Thoracic aorta endothelial cell (primary cell): ENCODE measurements around a stretch of chr22.

- CAGE, long polyA plus RNA: no peak
Observed at GRCh38 chr22:23538677-23539064, 41.4 kb downstream of the IGLL1 start.

DNA sequence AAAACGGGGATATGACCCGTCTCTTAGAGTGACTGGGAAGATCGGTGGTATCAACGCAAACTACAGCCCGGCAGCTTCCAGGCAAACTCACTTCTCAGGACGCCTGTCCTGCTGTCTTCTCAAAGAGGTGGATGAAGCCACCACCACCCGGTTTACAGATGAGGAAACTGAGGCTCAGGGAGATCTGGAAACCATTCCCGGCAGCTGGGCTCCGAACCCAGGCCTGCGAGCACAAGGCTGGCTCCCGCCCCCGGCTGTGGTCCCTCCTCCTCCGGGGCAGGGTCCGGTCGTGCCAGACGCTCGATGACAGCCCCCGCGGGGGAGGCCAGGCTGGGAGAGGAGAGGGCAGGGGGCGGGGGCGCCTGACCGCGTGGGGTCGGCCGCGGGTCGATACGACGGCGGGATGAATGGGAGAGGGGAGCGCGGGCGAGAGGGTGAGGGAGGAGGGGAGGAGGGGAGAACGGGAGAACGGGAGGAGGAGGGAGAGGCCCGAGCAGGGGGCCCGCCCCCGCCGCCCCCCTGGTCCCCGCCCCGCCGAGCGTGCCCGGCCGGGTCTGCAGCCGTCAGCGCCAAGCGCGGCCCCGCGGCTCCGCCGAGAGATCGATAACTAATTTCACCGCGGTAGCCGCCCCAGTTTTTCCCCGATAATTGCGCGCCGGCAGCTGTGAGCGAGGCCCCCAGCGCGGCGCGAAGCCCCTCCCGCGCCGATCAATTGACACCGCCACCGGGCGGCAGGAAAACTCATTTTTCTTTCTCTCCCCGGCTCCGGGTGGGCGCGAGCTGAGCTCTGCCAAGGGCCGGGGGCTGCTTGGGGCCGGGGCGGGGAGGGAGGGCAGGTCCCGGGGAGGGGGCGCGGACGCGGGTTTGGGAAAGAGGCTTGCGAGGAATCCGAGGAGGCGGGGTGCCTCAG lies 13.9 kb downstream of the IGLL1 start:
- CAGE, long polyA plus RNA: no peak

DNA sequence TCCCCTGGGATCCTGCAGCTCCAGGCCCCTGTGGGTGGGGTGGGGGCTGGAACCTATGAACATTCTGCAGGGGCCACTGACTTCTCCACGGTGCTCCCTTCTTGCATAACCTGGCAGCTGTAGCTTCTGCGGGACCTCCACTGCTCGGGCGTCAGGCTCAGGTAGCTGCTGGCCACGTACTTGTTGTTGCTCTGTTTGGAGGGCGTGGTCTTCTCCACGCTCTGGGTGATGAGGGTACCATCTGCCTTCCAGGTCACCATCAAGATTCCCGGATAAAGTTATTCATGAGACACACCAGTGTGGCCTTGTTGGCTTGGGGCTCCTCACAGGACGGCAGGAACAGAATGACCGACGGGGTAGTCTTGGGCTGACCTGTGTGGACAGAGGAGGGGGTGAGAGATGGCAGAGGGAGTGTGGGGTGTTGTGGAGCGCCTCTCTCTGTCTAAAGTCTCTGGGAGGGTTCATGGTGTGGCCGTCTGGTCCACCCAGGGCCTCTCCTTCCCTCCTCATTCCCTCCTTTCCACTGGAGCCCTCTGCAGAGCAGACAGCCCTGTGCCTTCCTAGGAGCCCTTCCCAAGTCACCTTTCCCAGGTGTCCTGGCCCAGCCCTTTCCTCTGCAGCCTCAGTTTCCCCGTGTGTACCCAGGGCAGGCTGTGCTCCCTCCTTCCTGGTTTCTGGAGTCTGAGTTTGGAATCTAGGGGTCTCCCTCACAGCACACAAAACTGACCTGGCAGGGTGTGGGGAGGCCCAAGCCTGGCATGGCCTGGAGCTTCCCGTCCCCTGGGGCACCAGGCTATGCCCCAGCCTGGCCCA lies 6.7 kb upstream of the DRICH1 start:
- CAGE, long polyA plus RNA: no peak

DNA sequence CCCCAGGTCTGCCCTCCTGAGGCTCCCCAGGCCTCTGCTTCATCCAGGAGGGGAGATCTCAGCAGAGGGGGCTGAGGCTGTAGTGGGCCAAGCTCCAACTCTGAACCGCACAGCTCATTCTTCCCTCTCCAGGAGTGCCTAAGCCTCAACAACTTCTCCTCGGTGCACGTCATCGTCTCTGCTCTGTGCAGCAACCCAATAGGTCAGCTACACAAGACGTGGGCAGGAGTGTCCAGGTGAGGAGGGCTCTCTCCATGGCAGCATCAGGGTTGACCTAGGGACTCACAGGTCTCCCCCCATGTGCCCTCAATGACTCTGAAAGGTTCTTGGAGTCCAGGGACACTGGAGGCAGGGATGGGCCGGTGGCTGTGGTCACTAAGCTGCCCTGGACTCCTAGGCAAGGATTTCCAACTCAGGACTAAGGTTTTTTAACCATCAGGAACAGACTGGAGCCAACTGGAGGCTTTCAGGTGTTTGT lies 3.4 kb downstream of the RGL4 start:
- CAGE, long polyA plus RNA: no peak

GRCh38 chr22:23742790-23743444 lies 8.0 kb downstream of the ZNF70 start:
- CAGE, long polyA plus RNA: no peak

DNA sequence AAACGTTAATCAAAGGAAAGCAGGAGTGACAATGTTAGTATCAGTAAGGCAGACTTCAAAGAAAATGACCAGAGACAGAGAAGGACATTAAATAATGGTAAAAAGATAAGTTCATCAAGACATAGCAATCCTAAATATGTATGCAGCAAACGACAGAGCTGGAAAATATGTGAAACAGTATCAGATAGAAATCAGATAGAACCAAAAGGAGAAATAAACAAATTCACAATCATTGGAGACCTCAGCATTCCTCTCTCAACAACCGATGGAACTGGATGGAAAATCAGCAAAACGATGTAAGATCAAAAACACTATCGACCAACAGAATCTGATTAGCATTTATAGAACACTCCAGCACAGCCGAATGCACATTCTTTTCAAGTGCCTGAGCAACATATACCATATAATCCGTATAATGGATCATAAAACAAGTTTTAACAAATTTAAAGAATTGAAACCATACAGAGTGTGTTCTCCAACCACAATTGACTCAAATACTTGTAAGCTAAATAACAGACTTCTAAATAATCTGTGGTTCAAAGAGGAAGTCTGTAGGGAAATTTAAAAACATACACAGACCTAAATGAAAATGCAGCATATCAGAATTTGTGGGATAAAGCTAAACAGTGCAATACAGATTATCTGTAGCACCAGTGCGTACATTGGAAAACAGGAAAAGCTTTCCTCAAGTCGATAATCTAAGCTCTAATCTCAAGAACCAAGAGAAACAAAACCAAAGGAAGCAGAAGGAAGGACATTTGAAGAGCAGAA lies 24.5 kb downstream of the SMARCB1 start:
- CAGE, long polyA plus RNA: no peak

GRCh38 chr22:23837427-23837844 lies 1.4 kb downstream of the DERL3 start:
- CAGE, long polyA plus RNA: no peak

DNA sequence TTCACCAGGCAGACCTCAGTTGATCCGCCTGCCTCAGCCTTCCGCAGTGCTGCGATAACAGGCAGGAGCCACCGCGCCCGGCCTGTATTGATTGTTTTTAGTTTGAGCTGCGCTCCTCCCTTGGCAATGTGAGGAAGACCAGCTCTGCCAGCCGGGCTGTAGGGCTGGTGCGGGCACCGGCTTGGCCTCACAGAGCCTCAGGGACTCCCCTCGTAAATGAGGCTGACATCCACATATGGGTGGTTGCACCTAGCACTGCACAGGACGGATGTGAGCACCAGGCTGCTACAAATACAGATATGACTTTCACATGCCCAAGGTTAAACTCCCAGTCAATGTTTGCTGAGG lies 7.5 kb upstream of the SLC2A11 start:
- CAGE, long polyA plus RNA: no peak

DNA sequence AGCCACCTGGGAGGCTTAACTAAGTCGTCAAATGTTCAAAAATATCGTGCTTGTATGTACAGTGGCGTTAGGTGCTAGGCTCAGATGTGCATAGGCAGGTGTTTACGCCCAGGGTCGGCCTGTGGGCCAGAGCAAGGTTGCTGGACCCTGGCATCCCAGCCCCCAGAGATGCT lies 316 bp downstream of the SLC2A11 start:
- CAGE, long polyA plus RNA: no peak

DNA sequence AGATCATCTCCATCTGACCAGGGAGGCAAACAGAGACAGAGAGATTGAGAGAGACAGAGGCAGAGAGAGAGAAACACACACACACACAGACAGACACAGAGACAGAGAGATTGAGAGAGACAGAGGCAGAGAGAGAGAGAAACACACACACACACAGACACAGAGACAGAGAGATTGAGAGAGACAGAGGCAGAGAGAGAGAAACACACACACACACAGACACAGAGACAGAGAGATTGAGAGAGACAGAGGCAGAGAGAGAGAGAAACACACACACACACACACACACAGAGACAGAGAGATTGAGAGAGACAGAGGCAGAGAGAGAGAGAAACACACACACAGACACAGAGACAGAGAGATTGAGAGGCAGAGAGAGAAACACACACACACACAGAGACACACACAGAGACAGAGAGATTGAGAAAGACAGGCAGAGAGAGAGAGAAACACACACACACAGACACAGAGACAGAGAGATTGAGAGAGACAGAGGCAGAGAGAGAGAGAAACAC lies 12.4 kb upstream of the MIF start:
- CAGE, long polyA plus RNA: no peak

- CAGE, long polyA plus RNA: no peak
Observed at GRCh38 chr22:24157844-24158484, 23.3 kb upstream of the SUSD2 start.

- CAGE, long polyA plus RNA: no peak
Observed at GRCh38 chr22:24247311-24248203, 2.7 kb upstream of the GGT5 start.

- CAGE, long polyA plus RNA: no peak
Observed at GRCh38 chr22:24264036-24264855, 6.4 kb upstream of the SPECC1L start.

DNA sequence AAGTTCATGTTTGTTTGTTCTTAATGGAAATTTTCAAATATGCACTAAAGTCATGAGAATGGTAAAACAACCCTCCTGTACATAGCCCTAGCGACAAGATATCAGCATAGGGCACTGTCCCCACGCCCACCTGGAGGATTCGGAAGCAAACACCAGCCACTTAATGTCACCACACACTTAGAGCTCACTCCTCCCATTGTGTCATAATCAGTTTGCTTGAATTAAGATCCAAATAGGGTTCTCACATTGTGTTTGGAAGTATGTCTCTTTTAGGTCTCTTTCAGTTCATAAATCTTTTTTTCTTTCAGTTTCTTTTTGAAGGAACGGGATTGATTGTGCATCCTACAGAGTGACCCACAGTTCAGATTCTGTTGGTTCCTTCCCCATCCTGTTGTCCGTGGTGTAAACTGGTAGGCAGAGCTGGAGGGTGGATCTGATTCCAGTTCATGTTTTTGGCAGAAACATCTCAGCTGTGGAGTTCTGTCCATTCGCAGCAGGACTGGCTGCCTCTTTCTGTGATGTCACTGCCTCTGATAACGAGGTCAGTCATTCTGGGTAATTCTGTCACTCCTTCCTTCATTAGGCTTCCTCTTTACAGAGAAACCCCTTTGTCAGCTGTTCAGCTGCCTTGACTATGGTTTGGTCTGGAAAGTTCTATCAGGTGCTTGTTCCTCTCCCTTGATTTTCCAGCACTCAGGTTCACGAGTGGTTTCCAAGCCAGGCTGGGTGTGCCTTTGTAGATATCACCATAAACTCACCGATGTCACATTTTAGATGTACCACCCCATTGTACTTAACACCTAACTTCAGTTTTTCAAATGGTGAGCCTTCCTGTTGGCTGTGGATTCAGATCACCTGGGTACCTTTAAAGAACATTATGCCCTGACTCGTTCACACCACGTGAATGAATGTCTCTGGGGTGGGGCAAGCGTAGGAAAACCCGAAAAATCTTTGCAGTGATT lies 26.2 kb upstream of the ADORA2A start:
- CAGE, long polyA plus RNA: no peak

- CAGE, long polyA plus RNA: no peak
Observed at GRCh38 chr22:24420594-24420958, 6.8 kb upstream of the ADORA2A start.

DNA sequence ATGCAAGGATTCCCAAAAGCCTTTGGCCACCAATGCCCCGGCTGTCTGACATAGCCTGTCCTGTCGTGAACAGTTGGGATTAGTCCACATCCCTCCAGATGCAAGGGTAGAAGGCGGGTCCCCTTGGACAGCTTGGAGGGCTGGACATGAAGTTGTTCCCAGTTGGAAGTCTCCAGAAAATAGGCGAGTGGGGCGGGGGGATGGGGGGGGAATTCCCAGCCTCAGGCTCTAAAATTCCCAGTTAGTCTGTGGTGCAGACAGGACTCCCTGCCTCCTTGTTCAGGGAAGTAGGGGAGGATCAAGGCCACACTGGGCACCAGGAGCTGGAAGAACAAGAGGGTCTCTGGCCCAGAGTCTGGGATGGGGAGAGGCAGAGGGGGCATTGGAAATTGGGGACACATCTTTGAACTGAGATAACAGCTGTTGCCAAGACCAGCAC lies 5.2 kb upstream of the ADORA2A start:
- CAGE, long polyA plus RNA: no peak

DNA sequence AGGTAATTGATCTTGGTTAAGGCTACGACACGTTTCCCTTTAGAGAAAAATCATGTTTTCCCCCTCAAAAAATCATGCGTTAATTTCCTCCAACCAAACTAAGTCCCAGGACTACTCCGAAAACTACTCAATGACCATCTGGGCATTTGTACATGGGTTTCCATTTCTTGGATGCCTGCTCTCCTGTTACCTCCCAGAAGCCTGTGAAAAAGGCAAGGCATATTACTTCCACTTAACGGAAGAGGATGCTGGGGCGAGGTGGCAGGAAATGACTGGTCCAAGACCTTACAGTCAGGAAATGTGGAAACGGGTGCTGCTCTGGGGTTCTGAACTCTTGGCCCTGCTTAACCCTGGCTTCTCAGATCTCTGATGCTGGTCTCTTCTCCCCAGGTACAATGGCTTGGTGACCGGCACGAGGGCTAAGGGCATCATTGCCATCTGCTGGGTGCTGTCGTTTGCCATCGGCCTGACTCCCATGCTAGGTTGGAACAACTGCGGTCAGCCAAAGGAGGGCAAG lies 12.9 kb downstream of the ADORA2A start:
- CAGE, long polyA plus RNA: no peak

- CAGE, long polyA plus RNA: no peak
Observed at GRCh38 chr22:24482340-24483097, 12.6 kb upstream of the UPB1 start.

DNA sequence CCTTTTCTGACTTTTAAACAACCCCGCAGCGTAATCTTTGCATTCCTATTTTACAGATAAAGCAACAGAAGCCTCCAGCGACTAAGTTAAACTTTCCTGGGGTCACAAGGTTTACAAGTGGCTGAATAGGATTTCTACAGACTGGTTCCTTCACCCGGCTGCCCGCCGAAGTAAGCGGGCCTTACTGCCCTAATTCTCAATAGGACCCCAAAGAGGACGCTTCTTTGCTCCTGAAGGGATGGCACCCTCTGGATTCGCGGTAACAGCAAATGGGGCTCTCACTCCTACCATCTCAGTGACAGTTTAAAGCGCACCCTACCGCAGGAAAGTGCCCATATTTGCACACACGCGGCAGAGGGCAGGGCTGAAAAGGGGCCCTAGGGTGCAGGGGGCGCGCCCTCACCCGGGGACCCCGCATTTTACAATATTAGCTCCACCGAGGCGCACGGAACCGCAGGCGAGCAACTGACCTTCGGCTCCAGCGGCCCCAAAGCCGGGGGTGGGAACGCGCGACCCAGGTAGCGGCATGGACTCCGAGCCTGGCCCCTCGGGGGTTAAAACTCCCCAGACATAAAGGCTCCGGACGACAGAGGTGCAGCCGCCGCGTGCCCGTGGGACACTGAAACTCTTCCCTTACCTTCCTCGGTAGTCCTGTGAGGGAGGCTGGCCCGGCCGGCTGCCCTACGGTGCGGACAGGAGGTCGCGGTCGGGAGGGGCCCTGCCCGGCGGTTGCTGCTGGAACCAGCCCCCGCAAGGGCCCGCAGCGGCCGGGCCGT lies 891 bp upstream of the UPB1 start:
- CAGE, long polyA plus RNA: no peak

DNA sequence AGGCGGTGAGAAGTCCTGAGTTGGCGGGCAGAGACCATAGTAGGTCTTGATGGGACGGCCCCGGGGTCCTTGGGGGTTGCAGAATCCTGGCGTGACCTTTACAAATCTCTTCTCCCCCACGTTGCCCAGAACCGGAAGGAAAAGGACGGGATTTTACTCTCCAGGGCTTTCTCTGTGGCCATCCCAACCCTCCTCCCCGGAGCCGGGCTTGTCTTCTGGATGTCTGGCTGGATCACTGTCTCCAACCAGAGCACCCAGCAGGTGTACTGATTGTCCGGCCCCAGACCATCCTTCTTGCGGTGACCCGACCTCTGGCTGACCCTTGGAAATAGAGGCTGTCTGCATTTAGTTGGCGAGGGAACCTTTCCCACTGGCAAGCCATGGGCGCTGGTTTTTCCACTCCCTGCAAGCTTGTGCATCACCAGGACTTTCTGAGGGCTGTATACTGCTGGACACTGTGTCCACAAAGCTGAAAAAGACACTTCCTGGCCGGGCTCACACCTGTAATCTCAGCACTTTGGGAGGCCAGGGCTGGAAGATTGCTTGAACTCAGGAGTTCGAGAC lies 558 bp downstream of the UPB1 start:
- CAGE, long polyA plus RNA: no peak